Daoy (cell line): ENCODE results near the genes OTUD5, FOXP3, PPP1R3F, AKAP4, CCNB3 and BMP15.

- RAMPAGE, long total RNA: no peak
Observed at GRCh38 chrX:48800539-48801167, 1.2 kb upstream of the HDAC6 start.

DNA sequence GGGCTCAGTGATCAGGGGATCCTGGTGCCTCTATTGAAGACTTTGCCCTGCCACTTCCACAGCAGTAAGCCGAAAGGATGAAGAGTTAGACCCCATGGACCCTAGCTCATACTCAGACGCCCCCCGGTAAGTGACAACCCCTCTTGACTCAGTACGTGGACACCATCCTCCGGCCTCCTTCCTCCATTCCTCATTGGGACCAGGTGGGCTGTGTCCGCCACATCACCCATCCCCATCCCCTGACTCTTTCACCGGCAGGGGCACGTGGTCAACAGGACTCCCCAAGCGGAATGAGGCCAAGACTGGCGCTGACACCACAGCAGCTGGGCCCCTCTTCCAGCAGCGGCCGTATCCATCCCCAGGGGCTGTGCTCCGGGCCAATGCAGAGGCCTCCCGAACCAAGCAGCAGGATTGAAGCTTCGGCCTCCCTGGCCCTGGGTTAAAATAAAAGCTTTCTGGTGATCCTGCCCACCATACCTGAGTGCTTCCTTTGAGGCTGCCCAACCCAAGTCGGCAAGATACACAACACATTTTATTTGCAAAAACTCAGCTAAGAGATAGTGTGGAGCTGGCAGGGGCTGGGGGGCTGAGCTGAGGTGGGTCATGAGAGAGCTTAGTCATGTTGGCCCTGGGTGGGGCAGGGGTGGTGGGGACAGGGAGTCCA lies 5.1 kb downstream of the PQBP1 start:
- RAMPAGE, long total RNA: no peak

- RAMPAGE, long total RNA: no peak
Observed at GRCh38 chrX:48919432-48919874, 629 bp upstream of the PIM2 start.

DNA sequence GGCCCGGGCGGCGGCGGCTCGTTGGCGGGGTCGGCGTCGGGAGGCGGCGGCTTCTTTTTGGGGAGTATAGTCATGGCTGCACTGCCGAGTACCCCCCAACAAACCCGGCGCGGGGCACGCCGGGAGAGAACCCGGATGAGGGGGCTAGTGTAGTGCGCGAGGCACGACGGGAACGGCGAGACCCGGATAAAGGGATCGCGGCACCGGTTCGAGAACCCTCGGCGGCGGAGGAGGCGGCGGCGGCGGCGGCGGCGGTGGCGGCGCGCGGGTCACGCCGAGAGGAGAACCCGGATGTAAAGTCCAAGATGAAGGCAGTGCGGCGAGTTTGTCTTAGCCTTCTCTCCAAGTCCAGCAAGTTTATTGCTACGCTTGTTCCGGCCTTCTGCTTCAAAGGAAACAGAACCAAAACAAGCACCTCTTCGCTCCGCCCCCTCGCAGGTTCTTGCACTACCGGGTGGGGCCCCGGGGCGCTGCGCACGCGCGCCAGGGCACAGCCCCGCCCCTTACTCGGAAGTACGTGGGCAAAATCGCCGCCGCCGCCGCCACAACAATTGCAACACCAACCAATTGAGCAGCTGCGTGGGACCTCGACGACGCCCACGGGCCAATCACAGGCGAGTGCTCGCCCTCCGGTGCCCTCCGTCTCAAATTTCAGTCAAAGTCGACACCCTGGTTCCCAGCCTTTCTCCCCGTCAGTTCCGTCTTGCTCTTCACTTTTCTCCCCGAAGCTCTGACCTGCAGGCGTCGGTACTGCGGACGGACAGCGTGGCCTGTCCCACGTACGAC lies at the start of gene OTUD5:
Gene OTUD5 (minus strand): TSS at position 111 of the 786 bp plus-strand sequence.
- RAMPAGE, long total RNA: no peak

- RAMPAGE, long total RNA: no peak
Observed at GRCh38 chrX:48958283-48958827, 948 bp upstream of the OTUD5 start.

GRCh38 chrX:49178171-49178608 lies 6.5 kb downstream of the PLP2 start:
- RAMPAGE, long total RNA: no peak

DNA sequence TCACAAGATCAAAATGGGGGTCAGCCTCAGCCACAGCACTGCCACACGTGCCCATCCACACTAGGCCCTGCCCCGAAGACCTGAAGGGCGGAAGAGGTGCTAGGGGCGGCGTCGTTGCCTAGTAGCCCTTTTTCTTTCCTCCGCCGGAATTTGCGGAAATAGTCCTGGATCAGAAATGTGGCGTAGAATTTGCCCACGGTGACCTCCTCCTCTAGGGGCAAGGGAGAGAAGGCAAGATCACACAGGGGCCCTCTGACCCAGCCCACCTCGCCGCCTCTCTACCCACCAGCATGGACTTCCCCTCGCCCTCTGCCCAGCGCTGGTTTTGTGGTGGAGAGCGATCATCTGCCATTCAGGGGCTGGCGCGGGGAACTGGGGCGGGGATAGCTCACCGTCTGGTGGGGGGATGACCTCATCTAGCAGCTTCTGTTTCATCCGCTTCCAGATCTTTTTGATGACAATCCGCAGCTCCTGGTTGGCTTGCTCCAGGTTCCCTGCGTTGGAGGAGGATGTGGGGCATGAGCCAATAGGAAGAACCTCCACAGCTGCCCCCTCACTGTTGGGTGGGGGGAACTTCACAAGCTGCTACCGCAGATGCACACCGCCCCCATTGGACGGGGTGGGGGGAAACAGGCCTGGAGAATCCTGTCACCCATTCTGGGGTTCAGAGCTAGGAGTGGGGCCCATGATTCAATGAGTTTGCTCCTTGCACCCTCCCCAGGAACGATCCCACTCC lies 9.7 kb upstream of the SYP start:
- RAMPAGE, long total RNA: no peak

GRCh38 chrX:49248170-49248605 lies 12.9 kb downstream of the CCDC22 start:
- RAMPAGE, long total RNA: no peak

- RAMPAGE, long total RNA: no peak
Observed at GRCh38 chrX:49264419-49265091, at the start of gene FOXP3. FOXP3 (minus strand) TSS chrX:49264710.

GRCh38 chrX:49269520-49270234 lies at the start of gene PPP1R3F:
PPP1R3F (plus strand) TSS chrX:49269793.
- RAMPAGE, long total RNA: no peak

DNA sequence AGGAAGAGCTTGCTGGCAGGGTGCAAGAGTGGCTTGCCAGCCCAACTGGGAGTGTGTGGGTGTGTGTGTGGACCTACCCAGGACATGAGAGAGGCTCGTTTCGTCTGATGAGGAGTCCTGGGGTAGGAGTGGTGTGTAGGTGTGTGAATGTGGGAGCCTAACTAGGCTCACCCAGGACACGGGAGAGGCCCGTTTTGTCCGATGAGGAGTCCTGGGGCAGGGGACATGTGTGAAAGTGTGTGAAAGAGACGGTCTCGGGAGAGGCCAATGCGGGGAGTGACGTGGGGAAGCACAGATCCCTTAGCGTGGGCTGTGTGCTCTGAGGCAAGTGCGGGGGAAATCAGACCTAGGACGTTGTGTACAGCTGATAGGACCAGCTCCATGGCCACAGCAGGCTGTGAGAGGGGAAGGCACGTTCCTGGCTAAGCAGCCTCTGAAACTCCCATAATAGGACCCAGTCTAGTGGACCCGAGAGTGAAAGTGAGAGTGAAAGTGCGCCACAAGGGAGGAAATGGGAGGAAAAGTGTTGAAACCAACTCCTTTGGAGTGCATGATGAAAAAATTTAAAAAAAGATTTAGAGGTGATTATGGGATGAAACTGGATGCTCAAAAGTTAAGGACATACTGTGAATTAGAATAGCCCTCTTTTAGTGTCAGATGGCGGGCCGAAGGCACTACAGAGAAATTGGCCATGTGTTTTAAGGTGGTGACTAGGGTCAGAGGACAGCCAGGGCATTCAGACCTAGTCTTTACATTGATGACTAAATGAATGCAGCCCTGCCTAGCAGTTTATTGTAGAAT lies 5.5 kb downstream of the GAGE10 start:
- RAMPAGE, long total RNA: no peak

GRCh38 chrX:50200841-50201377 lies at the start of gene AKAP4:
AKAP4 (minus strand) TSS chrX:50201007.
- RAMPAGE, long total RNA: no peak

DNA sequence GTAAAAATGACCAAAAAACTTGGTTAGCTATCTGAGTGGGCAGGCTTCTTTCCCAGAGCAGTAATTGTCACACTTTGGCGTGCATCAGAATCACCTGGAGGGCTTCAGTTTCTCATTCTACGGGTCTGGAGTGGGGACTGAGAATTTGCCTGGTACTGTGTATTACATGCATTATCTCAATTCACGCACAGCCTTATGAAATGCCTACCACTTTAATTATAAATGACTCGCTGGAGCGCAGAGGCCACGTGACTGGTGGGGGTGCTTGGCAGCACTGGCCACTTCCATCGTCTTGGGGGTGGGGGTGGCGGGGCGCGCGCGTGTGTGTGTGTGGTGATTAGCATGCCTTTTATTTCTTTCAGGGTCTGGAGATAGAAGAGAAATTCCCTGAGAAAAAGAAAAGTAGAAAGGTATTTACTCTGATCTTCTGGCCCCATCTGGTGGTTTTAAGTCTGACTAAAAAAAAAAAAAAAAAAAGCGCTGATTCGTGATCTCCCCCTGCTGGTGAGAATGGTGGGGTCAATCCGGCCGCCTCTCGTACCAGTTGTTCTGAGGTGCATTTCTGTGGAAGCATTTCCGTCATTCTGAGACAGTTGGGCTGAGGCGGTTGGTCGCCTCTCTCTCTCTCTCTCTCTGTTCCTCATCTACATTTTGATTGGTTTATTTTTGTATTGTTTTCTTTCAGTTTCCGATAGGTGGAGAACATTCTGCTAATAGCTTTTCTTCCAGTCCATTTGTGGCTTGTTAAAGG lies at the start of gene CCNB3:
Gene CCNB3 (plus strand): TSS at position 565 of the 751 bp plus-strand sequence.
- RAMPAGE, long total RNA: no peak

DNA sequence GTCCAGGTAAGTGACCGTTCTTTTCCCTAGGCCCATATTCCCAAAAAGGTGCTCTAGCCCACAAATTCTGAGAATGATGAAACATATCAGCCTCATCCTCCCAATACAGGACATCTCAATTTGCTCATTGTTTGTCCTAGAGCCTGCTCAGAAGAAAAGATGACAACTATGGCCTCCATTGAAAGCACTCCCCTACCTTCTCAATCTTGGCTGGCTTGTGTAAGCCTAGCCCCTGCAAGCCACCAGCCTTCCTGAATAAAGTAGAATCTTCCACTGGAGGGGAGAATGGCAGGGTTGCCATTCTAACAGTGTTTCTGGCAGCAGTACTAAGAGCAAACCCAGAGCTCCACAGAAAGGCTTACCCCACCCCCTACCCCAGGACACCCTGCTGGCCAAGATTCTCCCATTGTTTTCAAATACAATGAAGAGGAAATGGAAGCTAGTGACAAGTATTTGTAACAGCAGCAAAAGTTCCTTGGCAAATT lies 124.0 kb upstream of the DGKK start:
- RAMPAGE, long total RNA: no peak

- RAMPAGE, long total RNA: no peak
Observed at GRCh38 chrX:50634160-50634693, 163.6 kb upstream of the DGKK start.

GRCh38 chrX:50910369-50910991 lies at the start of gene BMP15:
BMP15 (plus strand) TSS chrX:50910735.
- RAMPAGE, long total RNA: no peak

DNA sequence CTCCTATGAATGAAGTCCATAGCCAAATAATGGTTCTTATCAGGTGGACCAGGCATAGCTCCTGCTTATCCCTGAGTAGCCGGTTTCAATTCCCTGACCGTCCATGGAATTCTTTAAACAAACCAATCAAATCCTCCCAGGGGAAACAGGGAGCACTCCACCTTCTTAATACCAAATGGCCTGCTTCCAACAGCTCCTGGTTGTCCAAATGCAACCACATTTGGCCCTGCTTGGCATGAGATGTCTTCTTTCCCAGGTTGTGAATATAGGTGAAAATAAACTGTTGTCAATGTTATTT lies 43.0 kb downstream of the CENPVL3 start:
- RAMPAGE, long total RNA: no peak

DNA sequence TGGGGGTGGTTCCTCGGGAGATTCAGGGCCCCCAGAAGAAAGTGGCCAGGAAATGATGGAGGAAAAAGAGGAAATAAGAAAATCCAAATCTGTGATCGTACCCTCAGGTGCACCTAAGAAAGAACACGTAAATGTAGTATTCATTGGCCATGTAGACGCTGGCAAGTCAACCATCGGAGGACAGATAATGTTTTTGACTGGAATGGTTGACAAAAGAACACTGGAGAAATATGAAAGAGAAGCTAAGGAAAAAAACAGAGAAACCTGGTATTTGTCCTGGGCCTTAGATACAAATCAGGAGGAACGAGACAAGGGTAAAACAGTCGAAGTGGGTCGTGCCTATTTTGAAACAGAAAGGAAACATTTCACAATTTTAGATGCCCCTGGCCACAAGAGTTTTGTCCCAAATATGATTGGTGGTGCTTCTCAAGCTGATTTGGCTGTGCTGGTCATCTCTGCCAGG lies 898 bp downstream of the GSPT2 start:
- RAMPAGE, long total RNA: no peak

DNA sequence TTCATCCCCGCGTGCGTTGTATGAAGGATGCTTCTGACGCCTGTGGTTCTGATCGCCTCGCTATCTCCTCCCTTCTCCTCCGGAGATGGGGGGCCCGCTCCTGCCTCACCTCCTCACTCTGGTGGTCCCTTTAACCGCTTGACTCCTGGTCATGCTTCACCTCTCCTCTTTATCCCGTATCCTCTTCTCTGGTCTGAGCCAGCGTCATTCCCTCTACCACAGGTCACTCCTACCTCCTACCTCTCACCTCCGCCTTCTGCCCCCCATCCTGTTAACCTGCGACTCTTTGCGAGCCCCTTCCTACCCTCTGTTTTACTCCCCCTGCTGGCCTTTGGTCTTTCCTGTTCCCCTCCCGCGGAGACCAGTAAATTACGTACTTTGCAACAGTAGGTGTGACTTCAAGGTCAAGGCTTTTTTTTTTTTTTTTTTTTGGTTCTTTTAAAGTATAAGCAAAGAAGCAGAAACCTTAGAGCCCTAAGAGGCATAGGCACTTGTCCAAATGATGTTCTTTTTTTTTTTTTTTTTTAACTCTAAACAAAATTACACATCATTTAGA lies 60.1 kb downstream of the GSPT2 start:
- RAMPAGE, long total RNA: no peak

- RAMPAGE, long total RNA: no peak
Observed at GRCh38 chrX:51846032-51846671, 47.3 kb upstream of the MAGED1 start.